Esophagus squamous epithelium (tissue), 4 donors: ENCODE measurements around a stretch of chr10.

DNA sequence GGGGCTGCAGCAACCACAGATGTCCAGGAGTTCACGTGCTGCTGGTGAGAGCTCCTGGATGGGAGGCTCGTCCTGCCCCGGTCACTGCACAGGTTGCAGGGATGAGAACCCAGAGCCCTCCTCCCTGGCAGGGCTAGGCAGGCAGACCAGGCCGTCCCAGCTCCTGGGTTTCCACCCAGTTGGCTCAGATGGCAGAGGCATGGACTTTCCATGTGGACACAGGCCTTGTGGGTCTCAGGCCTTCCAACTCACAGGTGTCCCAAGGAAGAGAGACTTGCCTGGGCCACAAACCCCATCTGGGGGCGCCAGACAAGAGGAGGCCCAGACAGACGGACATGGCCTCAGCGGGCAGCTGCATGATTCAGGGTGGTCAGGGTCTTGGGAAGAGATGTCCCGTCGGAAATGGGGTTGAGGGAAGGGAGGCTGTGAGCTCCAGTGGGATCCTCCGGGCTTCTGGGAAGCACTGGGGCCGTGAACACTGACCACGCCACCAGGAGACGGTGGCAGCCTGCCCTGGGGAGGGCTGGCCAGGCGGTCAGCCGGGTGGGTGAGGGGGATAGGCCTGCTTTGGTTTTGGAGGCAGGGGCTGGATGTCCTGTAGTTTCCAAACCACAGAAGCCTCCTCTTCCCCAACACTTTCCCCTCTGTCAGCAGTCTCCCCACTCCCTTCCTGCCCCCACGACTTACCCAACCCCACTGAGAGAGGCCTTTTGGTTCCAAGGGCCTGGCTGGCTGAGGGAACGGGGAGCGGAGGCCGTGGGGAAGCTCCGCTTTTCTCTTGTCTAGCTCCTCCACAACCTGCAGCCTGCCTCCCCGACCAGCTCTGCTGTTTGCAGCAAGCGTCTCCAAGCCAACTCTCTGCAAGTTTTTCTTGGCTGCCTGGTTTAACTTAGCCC is 126.5 kb downstream of the NEURL1 start:
- PRO-cap: no peak
- RAMPAGE, long total RNA, 4 experiments: no peak in any of the 4 experiments

GRCh38 chr10:103682698-103683166 is 172.6 kb downstream of the SH3PXD2A start:
- PRO-cap: unidirectional peak, plus-strand start at chr10:103682849
- RAMPAGE, long total RNA, 4 experiments: no peak in any of the 4 experiments

DNA sequence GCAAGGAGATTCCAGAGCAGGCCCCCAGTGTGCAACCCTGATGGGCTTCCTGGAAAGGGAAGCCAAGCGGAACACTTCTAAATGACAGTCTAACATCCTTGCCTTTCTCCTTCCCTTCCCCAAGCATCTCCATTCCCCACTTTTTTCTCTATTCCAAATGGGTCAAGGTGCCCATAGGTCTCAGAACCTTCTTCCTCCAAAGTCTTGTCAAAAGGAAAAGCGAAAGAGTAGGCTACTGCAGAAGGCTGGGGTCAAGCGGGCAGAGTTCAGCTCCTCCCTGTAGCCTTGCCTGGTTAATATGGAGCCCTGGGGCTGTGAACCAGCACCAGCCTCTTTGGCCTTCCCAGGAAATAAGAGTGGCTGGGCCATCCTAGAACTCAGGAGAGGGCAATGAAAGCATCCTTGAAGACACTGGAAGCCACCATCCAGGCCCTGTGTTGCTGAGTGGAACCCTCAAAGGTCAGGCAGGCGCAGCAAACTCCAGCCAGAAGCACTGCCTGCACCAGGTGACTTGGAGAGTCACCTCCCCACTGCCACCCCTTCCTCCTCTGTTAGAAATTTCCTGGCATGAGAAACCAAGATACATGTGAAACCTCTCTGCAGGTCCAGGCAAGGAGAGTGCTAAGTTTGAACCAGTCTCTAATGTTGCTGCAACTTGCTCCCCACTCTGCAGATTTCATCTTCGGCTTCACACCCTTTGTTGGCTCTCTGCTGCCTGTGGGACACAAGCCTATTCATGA is 75.0 kb downstream of the SH3PXD2A start:
- PRO-cap: bidirectional peak, plus-strand start at position 672 of the sequence, minus-strand start at position 492 of the sequence
- RAMPAGE, long total RNA, 4 experiments: no peak in any of the 4 experiments

DNA sequence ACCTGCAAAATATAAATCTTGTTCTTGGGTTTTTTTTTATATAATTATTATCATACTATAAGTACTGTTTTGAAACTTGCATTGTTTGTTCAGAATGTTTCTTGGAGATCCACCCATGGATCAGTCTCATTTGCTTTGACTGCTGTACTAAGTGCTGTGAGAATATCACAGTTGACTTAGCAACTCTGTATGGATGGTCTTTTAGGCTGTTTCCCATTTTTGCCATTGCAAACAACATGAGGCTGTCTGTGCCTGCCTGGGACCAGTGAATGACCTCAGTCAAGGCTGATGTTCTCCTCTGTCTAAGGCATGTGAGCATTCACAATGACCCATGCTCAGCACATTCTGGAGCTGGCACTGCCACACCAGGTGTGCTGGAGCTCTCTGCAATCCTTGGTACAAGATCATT is 62.1 kb downstream of the SH3PXD2A start:
- PRO-cap: bidirectional peak, plus-strand start at position 341 of the sequence, minus-strand start at position 271 of the sequence
- RAMPAGE, long total RNA, 4 experiments: no peak in any of the 4 experiments

GRCh38 chr10:103892211-103892553 is 25.8 kb downstream of the STN1 start:
- PRO-cap: unidirectional peak, minus-strand start at chr10:103892330; bidirectional peak, plus-strand start at chr10:103892413, minus-strand start at chr10:103892330
- RAMPAGE, long total RNA, 4 experiments: start-site peak on the minus strand in 2 of 4 experiments, at chr10:103892314-103892356 at its widest, 69 to 240 reads per replicate

- PRO-cap: no peak
- RAMPAGE, long total RNA, 4 experiments: no peak in any of the 4 experiments
These were observed 8.8 kb downstream of the COL17A1 start for GRCh38 chr10:104076834-104077336.

DNA sequence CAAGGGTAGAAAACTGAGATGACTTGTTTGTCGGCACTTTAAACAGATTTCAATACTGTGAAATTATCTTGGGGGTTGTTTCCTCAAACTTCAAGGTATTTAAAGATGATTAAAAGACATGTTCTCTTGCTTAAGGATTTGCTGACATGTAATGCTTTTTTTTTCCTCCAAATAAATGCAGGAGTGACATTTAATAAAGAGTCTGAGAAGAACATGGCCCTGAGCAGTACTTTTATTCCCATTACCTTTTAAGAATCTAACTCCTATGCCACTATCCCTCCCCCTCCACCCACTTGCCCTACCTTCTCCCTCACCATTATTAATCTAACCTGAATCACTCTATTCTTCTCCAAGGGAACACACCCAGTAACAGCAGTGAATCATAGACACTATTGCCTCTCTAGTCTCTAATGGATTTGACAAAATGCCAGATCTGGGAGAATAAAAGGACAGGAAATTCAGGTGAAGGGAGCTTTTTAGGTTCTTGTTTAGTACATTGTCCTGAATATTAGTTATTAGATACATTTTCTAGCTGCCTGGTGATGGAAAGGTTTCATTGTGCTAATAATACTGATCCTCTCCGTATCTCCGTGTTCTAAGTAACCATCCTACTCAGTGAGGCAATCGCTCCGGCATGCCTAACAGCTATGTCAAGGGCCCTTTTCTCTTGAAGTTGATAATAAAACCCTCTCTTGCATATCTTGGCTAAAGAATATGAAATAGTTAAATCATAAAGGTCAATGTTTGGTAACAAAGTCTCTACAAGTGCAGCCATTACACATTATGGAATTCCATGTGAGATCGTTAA is 4.2 kb upstream of the SFR1 start:
- PRO-cap: bidirectional peak, plus-strand start at position 422 of the sequence, minus-strand start at position 321 of the sequence
- RAMPAGE, long total RNA, 4 experiments: no peak in any of the 4 experiments

- PRO-cap: no peak
- RAMPAGE, long total RNA, 4 experiments: no peak in any of the 4 experiments
These were observed 969 bp upstream of the GSTO2 start for GRCh38 chr10:104268101-104268329.

GRCh38 chr10:104274627-104275841 is 6.0 kb downstream of the GSTO2 start:
- PRO-cap: unidirectional peak, plus-strand start at chr10:104275136
- RAMPAGE, long total RNA, 4 experiments: start-site peak on the plus strand in 3 of 4 experiments, at chr10:104274880-104275197 at its widest, 20 to 116 reads per replicate

- PRO-cap: bidirectional peak, plus-strand start at chr10:104325709, minus-strand start at chr10:104325473
- RAMPAGE, long total RNA, 4 experiments: no peak in any of the 4 experiments
These were observed 13.1 kb downstream of the ITPRIP start for GRCh38 chr10:104324951-104325829.

DNA sequence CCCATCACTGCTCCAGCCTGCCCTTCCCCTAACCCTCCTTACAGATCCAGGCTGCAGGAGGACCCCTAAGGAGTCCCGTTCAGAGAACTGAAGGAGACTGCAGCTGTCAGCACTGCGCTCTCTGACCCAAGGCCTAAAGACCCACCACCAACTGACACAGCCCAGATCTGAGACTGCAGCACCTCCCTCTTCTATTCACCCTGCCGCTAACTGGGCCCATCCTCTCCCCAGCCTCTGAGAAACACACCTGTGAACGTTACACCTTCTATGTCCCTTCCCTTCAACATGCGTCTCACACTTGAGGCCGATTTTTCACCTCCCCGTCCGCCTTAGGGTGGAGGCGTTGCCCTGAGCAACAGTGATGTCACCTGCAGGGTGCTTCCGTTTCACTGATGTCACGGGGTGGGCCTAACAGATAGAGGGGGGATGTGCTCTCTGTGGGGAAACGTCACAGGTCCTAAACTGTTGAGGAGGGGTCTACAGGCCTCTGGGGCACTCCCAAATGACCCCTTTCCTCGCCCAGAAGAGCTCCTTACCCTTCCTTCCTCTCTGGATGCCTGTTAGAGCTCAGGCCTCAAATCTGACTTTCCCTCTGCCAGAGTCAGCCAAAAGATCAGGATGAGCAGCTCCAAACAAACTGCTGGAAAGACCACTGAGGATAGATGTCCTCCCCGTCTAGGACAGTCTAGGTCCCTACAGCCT is 5.0 kb downstream of the ITPRIP start:
- PRO-cap: no peak
- RAMPAGE, long total RNA, 4 experiments: no peak in any of the 4 experiments

GRCh38 chr10:104335307-104336012 is 2.8 kb downstream of the ITPRIP start:
- PRO-cap: bidirectional peak, plus-strand start at chr10:104335551, minus-strand start at chr10:104335459
- RAMPAGE, long total RNA, 4 experiments: start-site peak on the plus strand in 1 of 4 experiments, at chr10:104335534-104335567 at its widest, 6 reads per replicate

DNA sequence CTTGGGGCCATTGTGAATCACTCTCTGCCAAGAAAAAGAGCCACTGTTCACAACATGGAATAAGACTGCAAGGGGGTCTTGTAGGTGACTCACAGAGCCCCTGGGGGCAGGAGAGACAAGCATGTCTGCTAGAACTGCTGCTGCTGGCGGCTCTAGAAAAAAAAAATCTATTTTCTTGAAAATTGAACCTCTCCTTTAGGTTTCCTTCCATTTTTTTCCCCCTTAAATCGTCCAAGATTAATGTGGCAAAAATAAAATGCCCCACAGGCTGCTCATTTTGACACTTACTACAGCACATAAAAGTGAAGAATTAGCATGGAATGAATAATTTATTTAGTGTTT is 191.1 kb downstream of the SORCS1 start:
- PRO-cap: unidirectional peak, minus-strand start at position 164 of the sequence
- RAMPAGE, long total RNA, 4 experiments: no peak in any of the 4 experiments

GRCh38 chr10:107545052-107545371 is 380.5 kb upstream of the SORCS1 start:
- PRO-cap: no peak
- RAMPAGE, long total RNA, 4 experiments: no peak in any of the 4 experiments

DNA sequence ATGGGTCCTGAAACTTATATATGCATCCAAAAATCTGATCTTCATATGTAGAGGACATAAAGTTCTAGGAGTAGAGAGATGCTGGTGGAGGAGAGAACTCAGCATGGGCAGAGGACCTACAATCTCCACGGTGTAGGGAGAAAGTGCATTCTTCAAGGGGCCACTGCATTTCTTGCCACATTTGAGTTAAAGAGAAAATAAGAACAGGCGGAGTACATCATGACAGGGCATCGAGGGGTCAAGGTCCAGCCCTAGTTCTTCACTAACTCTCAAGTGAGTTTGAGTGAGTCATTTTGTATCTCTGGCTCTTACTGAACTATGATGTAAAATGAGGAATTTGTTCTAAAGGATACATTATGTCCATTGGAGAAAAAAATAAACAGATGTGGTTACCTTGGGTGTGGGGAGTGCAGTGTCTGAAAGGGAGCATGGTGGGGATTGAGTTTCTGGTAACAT is 182.9 kb downstream of the XPNPEP1 start:
- PRO-cap: no peak
- RAMPAGE, long total RNA, 4 experiments: no peak in any of the 4 experiments

DNA sequence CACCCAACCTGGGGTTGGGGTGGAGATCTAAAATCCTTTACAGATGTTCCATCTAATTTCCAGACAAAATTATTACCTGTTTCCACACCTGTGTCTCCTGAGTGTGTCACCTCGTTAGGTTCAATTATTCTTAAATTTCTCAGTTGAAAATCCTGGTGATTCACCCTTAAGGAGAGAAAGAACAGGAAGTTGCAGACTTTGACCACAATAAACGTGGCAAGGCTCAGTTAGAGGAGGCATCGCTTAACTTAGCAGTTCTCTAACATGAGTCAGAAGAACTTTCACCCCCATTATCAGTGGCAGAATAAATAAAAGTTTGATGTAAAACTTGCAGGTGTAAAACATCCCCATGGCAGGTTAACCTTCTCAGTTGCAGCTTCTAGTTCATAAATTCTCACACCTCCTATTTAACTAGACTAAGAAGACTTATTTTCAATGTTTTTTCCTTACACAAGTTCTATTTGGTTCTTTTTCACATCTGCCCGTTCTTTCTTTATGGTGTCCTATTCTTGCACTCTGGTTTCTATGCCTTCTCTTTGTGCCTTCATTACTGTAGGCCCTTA is 8.3 kb downstream of the XPNPEP1 start:
- PRO-cap: bidirectional peak, plus-strand start at position 207 of the sequence, minus-strand start at position 105 of the sequence
- RAMPAGE, long total RNA, 4 experiments: no peak in any of the 4 experiments

- PRO-cap: no peak
- RAMPAGE, long total RNA, 4 experiments: no peak in any of the 4 experiments
These were observed 1.1 kb downstream of the XPNPEP1 start for GRCh38 chr10:109922071-109922699.

DNA sequence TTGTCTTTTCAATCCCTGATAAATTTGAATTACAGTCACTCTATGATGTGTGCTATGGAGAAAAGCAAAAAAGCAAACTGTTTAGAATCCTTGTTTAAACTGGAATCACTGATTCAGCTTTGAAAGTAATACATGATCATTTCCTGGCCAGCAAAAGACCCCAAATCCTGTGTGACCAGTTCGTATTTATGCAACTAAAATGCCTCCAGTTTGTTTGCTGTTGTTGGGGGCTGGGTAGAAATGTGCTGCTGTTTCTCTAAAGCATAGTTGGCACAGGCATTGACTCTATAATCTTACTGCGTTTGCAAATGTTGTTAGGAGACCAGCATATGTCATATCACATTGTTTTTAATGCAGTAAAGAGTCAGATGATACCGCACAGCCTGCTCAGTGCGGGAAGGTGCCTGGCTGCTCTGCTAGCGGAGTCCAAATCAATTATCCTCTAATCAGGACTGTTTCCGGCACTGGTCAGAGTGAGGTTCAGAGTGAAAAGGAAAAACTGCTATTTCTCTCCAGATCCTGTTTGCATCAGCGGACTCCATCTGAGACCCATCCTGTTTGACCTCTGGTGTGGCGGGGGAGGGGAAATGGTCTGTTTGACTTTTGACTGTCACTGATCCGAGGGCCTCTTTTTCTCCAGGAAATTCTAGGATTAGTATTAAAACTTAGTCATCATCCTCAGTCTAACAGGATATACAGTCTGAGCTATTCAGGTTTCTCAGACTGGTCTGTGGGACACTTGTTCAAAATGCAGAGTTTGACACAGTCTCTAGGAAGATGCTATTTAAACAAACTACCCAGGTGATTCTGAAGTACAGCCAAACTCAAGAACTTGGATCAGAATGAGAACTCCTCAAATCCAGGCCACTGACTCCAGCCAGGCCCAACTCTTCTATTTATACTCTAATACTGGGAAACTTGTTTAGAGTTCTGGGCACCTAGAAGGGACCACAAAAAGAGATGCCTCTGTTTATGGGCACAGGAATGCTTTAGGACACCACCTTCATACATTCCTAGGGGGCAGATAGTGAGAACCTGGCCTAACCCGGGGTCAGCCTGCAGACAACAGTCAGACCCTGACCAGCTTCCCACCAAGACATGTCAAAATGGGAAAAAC is 40.4 kb upstream of the ADD3 start:
- PRO-cap: no peak
- RAMPAGE, long total RNA, 4 experiments: no peak in any of the 4 experiments

- PRO-cap: no peak
- RAMPAGE, long total RNA, 4 experiments: no peak in any of the 4 experiments
These were observed 25.7 kb upstream of the ADD3 start for GRCh38 chr10:109982023-109982591.

DNA sequence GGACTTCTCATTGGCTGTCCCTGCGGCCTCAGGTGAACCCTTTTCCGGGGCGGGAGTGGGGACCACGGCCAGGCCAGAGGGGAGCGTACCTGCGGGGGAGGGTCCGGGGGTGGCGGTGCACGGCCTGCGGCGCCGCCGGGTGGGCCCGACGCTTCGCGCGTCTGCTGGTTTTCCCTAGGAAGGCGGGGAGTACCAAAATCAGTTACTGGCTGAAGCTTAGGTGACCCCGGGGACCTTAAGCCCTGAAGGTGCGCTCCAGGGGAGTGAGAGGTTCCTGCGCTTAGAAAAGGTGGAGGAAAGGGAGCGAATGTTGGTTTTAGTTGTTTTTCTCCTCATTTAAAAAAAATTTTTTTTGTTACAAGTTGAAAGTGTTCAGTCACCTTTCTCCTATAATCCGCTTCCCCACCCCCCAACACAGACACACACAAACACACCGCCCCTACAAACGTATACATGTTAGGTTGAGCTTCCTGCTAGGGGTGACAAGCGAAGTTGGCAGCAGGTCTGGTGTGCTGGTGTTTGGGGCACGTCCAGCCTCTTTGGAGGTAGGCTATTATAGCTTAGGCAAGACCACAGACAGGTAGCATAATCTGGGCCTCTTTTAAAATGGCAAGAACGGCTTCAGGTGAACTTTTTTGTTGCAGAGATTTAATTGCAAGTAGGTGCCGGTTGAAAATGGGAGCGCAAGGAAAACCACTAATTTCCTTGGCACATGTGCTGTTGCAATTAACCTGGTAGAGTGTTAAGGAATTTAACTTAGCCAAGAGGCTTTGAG is 841 bp downstream of the ADD3 start:
- PRO-cap: bidirectional peak, plus-strand start at position 482 of the sequence, minus-strand start at position 514 of the sequence
- RAMPAGE, long total RNA, 4 experiments: no peak in any of the 4 experiments